Foreskin keratinocyte (primary cell): ENCODE measurements around the gene PTPDC1.

- RAMPAGE, total RNA, result no peak
These were observed 60.5 kb upstream of the PHF2 start for GRCh38 chr9:93515867-93516282.

GRCh38 chr9:93659907-93660800 is 83.8 kb downstream of the PHF2 start:
- RAMPAGE, total RNA, result no peak

DNA sequence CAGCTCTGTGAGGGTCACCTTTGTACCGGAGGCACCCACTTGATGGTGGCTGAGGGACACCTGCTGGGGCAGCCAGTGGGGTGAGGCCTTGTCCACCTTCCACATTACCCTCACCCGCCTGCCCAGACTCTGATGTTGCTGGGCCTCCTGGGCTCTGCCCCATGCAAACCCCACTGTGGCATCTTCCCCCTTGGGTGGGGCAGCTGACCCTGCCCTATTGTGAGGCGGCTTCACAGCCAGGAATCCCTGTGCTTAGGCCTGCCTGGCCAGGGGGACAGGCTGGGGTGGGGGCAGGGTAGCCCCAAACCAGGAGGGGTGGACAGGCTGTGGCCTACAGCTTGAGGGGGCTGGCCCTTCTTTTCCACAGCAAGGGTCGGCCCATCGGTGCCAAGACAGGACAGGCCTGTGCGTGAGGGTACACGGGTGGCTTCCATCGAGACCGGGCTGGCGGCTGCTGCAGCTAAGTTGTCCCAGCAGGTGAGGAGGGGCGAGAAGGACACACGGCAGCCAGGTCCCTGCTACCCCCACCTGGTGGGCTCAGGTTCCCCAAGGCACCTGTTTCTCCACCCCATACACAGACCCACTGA is 99.0 kb downstream of the PHF2 start:
- RAMPAGE, total RNA, result no peak

DNA sequence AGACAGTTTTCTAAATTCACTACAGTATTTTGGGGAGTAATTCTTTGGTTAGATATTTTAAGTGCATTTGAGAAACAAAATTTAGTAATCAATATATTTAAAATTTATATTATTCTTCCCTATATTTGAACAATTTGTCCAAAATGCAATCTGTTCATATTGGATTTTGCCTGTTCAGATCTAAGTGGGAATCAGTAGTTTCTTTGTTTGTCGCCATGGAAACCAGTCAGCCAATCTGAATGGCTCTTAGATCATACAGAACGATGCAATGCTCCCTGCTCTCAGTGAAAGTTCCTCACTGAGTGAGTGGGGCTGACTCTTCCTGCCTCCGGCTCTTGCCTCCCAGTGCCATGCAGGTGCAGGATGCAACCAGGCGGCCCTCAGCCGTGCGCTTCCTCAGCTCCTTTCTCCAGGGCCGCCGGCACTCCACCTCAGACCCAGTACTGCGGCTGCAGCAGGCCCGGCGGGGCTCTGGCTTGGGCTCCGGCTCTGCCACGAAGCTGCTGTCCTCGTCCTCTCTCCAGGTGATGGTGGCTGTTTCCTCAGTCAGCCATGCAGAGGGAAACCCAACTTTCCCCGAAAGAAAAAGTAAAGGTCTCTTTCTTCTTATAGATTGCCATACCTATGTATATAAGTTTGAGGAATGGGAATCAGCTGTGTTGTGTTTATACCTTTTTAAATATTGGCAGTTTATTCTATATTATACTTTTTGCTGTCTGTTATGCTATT is at the start of gene PTPDC1:
PTPDC1 (plus strand) TSS at position 284 of the 729 bp plus-strand sequence.
- RAMPAGE, total RNA, result no peak

DNA sequence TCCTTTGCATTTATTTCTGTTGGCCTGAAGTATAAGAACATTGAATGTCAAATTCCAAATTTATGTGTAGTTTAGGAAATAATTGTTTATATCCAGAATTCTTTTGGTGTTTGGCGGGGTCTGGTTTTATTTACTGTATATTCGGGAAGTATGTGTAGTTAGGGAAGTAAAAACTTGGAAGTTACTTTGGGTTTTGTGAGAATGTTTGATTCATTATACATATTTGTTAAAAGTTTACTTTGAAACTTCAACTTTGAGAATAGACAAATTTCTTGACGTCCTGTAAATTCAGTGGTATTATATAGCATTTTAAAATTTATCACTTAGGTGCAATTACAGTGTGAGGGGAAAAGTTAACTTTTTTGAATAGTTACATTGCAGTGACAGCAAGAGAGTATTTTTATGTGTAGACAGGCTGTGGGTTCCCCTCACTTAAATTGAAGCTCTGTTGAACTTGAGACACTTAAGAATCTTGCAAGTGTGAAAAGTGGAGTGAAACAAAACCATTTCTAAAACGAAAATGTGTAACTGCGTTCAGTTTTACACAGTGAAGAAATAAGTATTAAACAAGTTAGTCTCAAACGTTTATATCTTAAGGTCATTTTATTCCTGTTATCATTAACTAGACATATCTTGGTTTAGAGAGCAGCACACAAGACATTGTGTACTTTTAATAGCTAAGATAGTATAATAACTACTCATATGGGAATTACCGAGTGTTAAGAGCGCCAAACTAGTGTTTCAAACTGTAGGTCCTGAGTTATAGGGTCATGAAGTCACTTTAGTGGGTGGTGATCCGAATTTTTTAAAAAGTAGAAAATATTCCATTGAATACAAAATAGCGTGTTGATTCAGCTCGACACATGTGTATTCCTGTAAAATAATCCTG is 83.5 kb downstream of the PTPDC1 start:
- RAMPAGE, total RNA, result no peak

DNA sequence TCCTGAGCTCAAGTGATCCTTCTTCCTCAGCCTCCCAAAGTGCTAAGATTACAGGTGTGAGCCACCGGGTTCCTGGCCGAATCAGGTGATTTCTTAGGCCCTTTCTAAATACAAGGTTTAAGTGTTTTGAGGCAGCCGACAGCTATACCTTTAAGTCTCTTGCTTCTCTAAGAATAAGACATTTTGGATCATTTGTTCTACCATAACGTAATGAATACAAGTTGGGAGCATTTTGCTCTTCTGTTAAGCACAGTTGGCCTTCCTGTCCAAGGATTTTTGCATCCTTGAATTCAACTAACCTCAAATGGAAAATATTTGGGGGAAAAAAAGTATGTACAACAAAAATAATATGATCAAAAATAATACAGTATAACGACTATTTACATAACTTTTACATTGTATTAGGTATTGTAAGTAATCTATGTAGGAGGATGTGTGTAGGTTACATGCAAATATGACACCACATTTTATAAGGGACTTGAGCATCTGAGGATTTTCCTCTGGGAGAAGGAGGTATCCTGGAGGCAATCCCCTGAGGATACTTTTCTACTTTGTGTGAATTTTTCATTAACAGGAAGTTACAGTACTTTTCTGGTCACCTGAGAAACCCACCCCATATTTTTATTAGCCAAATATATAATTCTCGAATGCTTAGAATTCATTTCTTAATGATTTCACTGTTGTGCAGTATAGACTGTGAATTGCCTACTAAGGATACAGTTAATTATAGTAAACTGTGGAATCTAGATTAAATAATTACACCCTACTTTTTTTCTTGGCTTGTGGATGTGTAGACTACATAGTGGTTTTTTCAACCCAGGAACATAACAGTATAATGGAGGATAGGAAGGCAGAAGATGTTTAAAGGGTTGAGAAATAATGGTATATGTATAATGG is 85.2 kb downstream of the PTPDC1 start:
- RAMPAGE, total RNA, result no peak

DNA sequence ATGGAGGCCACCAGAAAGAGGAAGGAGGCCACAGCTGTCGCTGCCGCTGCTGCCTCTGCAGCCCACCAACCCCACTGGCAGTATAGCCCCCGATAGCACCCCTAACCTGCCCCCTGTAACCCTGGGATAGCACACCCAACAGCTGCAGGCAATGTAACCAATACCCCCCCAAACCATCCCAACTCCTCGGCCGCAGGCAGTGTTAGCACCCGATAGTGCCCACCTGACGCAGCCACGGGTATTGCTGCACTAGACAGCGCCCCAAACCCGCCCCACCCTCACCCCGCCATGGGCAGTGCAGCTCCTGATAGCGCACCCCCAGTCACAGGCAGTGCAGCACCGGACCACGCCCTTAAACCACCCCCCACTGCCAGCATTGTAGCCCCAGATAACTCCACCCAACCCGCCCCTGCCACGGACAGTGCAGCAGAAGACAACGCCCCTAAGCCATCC is 39.7 kb downstream of the FBP2 start:
- RAMPAGE, total RNA, result no peak

- RAMPAGE, total RNA, result no peak
These were observed 74.8 kb downstream of the AOPEP start for GRCh38 chr9:94801183-94801722.

DNA sequence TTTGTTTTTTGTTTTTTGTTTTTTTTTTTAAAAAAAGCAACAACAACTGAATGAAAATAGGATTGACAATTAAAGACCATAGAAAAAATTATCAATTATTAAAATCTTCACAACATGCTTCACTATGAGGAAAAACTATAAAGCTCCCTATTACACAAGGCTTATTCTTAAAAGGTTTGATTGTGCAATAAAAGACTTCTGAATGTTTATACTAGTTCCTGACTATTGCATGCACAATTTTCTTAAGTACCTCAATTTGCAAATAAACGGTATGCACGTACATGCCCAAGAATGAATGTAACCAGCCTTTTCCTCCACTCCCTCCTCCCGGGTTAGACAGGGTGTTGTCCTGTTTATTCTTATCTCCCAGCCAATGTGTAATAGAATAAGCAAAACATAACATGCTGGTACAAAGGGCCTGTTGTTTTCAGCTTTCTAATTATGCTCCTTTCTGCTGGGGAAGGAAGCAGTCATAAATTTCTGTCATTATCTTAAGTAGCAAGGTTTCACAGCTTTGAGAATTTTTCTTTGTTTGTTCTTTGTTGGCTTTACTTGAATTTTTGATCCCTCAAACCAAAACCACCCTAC is 79.1 kb downstream of the AOPEP start:
- RAMPAGE, total RNA, result no peak

DNA sequence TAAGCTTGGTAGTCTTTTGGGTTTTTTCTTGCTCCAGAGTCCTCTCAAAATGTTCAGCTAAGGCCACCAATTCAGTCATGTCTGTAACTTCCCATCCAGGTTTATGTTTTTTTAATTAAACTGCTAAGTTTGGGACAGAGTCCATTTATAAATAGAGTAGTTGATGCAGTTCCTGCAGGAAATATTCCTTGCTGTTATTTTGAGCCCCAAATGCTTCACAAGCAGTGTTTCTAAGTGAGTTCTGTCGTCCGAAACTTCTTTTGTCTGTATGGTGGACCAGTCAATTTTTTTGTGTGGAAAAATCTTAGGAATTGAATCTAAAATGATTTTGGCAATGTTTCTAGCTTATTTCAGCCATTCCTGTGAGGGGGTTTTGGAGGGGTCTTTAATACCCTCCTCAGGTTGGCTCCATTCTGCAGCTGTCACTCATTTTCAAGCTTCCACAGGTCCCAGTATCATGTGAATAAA is 155.0 kb downstream of the AOPEP start:
- RAMPAGE, total RNA, result no peak

DNA sequence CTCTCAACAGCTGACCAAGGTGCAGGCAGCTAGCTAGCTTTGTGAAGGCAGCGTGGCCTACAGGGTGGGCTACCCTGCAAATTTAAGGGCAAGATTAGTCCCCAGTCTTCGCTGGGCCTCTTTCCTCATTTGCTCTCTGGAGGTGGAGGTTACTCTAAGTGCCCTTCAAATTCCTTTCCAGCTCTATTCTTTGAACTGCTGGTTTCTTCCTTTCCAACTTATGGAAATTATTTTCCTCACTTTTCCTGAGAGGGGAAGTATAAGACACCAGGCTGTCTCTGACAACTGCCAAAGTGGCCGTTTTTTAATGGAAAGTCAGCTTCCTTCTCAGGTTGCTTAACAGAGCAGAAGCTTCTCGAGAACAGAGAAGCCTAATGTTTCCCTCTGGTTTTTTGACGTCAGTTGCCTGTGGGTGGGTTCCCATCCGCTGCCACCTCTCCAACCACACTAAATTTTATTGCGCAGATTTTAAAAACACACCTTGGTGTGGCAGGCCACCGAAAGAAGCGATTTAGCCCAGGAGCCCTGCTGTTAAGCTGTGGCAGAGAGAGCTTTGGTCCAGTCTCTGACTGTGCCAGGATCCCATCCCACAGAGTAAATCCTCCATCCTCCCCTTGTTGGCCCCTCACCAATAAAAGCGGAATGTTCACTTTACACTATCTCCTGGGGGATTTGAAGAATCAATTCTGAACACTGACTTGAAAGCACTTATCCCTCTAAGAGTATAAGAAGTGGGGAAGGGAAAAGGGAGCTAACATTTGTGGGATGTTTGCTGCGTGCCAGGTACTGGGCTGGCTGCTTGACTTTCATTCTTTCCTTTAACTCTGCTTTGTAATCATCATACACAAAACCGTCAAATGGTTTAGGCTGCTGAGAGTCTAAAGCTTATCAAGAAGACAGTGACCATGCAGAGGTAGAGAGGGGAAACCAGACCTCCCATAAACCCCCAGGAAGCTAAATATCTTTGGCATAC is 181.5 kb downstream of the AOPEP start:
- RAMPAGE, total RNA, result no peak

GRCh38 chr9:94908917-94909430 is 182.5 kb downstream of the AOPEP start:
- RAMPAGE, total RNA, result no peak

- RAMPAGE, total RNA, result no peak
These were observed 196.3 kb downstream of the AOPEP start for GRCh38 chr9:94922653-94923371.

- RAMPAGE, total RNA, result no peak
These were observed 214.8 kb downstream of the AOPEP start for GRCh38 chr9:94941260-94941778.

- RAMPAGE, total RNA, result no peak
These were observed 284.1 kb downstream of the AOPEP start for GRCh38 chr9:95010519-95011130.

- RAMPAGE, total RNA, result no peak
These were observed 284.9 kb downstream of the FANCC start for GRCh38 chr9:95032727-95032895.

DNA sequence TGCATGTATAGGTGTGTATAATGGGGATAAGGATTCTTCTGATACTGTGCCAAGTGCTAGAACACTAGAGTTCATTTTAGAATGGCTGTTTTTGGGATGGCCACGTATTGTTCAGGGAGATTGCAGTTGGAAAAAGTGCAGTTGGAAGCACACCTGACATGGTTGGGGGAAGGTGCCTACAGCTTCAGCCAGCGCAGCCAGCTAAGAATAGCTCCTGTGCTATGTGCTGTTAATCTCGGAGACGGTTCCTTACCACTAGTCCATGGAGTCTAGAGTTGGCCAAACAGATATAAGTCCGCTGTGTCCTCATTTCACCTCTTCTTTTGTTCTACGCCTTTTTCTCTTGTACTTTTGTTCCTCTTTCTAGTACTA is 284.6 kb downstream of the FANCC start:
- RAMPAGE, total RNA, result no peak

DNA sequence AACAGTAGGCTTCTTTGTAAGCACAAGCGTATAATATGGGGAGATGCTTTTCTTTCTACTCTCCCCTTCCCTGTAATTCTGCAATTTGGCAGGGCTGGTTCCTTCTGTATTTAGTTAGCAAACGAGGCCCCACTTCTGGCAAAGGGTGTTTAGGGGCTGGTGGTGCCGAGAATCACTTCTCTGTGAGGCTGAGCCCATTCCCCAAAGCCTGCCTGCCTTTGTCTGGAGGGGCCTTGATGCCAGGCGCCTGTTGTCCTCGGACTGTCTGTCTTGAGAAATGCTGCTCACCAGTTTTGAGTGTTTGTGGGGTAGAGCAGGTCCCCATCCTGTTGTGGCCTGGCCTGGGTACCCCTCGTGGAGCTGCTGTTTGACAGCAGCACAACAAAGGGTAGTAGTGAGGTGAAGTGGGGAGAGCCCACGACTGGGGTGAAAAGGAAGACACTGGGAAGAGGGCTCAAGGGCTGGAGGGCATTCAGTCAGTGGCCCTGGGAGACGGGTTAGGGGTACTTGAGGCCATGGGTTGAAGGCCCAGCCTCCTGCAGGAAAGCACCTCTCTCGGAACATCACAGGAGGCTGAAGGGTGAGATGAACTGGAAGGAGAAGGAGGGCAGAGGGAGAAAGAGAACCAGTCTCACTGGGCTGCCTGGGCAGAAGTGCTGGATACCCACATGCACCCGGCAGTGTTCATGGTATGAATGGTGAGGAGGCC is 259.0 kb downstream of the FANCC start:
- RAMPAGE, total RNA, result no peak

GRCh38 chr9:95063623-95064286 is 253.8 kb downstream of the FANCC start:
- RAMPAGE, total RNA, result no peak

GRCh38 chr9:95081878-95082692 is 235.4 kb downstream of the FANCC start:
- RAMPAGE, total RNA, result no peak